Mesenchymal stem cell of Wharton's jelly (primary cell): ENCODE measurements around the genes HS3ST6, RPS2 and NOXO1.

GRCh38 chr16:1432315-1433192 lies 1.7 kb downstream of the PERCC1 start:
- CAGE, long polyA plus RNA: no peak

- CAGE, long polyA plus RNA: no peak
These were observed 1.2 kb upstream of the TMEM204 start for GRCh38 chr16:1531929-1533091.

DNA sequence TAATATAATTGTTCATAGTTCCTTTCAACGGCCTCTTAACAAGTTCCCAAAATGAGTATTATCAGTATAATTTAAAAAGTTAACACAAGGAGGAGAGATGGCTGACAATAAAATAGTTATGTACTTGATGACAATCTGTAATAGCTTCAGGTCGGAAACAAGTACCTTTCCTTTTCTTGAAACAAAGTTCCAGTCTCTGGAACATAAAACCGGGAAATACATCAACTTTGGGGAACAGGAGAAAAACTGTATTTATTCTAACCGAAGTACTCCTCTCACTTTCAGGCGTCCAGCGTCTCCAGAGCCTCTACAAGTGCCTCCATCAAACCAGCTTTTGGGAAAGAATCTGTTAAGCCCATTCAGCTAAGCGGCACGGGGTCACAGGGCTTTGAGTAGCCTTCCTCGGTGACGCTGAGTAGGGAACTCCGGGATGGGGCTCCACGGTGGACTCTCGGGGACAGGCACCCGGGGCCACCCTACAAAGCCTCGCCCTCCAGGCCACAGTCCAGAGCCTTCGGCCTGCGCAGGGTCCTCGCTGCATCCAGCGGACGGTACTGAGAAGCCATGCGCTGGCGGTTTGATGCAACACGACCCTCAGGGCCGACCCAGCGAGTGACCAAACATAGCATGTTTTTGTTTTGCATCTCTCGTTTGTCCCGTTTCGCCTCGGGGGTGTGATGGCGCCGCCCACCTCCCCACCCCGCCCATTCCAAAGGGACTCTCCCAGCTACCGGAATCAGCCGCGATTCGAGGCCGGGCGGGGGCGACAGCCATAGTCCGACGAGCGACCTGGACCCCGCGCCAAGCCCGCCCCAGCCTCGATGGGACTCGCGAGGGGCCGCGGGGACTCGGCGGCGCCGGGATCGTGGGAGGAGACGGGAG lies 1.9 kb downstream of the IFT140 start:
- CAGE, long polyA plus RNA: no peak

DNA sequence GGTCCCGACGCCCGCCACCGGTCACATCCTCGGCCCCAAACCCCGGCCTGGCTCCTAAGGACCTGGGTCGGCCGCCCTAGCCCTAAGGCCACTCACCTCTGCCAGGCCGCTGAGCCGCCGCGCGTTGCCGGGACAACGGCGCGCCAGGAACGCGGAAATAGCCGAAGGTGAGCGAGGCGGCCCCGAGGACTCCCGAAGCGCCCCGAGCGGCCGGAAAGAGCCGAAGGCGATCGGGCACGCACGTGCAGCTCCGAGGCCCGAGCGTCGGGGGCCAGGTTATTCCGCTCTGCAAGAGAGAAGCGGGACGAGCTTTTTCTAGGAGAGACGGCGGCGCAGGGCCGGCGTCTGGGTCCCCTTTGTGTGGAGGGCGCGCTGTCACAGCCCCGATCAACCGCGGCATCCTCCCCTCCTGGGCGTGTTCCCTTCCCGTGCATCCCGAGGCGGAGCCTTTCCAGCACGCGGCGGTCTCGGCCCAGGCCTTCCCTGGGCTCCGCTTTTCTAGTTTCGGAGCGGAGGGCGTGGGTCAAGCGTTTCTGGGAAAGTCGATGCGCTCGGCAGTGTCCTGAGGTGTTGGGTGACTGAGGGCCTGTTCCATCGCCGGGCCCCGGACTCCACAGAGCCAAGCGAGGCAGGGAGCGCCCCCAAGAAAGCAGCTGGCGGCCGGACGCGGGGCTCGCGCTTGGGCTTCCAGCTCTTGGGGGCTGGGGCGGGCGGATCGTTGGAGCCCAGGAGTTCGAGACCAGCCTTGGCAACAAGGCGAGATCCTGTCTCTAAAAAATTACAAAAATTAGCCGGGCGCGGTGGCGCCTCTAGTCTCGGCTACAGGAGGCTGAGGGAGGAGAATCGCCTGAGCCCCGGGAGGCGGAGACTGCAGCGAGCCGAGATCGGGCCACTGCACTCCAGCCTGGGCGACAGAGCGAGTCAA lies 1.0 kb downstream of the IFT140 start:
- CAGE, long polyA plus RNA: no peak

- CAGE, long polyA plus RNA: no peak
These were observed 7.9 kb downstream of the MAPK8IP3 start for GRCh38 chr16:1713591-1714675.

- CAGE, long polyA plus RNA: no peak
These were observed 481 bp upstream of the MRPS34 start for GRCh38 chr16:1773342-1773888.

- CAGE, long polyA plus RNA: no peak
These were observed 15.7 kb upstream of the IGFALS start for GRCh38 chr16:1809088-1809723.

- CAGE, long polyA plus RNA: no peak
These were observed 1.7 kb downstream of the HS3ST6 start for GRCh38 chr16:1916341-1917025.

DNA sequence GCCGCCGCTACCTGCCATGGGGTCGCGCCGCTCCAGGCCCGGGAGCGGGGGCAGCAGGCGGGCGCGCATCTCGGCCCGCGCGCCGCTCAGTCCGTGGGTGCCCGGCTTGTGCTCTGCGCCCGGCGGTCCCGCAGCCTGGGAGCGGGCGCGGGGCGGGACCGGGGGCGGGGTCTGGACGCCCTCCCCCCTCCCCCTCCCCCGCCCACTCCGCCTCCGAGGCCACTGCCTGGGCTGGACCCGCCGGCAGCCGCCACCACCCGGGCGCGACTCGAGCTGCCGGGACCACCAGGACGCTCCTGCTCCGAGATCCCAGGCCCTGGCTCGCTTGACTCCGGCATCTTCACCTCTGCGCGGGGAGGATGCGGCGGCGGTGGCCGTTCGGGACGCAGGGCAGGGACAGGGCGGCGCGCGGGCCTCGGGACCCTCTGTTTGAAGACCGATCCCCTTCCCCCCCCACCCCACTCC lies at the start of gene HS3ST6:
Gene HS3ST6, minus strand, starts transcription at position 110 of the 465 bp plus-strand sequence.
- CAGE, long polyA plus RNA: no peak

DNA sequence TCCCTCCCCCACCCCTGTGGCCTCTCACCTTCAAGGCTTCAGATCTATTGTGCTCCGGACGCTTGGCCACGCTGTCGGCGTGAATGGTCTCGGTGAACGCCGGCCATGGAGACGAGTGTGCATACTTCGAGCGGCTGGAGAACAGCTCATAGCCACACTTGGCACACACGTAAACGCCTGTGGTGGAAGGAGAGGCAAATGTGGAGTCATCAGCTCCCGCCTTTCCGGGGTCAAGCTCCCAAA lies 1.8 kb downstream of the MSRB1 start:
- CAGE, long polyA plus RNA: no peak

DNA sequence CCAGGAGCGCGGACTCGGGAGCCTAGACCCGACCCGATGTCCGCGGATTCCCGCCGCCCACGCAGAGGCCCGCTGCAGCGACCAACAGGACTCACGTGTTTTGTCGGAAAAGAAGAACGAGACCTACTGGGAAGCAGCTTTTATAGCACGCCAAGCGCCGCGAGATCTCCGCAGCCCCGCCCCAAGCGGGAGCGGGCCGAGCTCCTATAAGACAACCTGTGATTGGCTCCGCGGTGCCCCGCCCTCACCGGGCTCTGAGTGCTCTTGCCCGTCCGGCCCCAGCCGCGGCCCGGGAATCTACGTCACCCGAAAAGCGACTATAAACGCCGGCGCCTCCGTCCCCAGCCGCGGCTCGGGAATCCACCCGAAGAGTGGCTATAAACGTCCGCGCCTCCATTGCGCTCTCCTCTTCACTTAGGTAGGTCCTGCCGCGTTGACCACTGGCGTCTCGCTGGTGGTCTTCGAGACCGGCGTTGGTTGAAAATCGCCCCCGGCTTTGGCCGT lies at the start of gene RPS2:
Gene RPS2, minus strand, starts transcription at position 115 of the 504 bp plus-strand sequence.
- CAGE, long polyA plus RNA: start-site peak on the minus strand centred at position 116 of the sequence, 9 bp wide, 159 and 96 reads in 2 replicates

DNA sequence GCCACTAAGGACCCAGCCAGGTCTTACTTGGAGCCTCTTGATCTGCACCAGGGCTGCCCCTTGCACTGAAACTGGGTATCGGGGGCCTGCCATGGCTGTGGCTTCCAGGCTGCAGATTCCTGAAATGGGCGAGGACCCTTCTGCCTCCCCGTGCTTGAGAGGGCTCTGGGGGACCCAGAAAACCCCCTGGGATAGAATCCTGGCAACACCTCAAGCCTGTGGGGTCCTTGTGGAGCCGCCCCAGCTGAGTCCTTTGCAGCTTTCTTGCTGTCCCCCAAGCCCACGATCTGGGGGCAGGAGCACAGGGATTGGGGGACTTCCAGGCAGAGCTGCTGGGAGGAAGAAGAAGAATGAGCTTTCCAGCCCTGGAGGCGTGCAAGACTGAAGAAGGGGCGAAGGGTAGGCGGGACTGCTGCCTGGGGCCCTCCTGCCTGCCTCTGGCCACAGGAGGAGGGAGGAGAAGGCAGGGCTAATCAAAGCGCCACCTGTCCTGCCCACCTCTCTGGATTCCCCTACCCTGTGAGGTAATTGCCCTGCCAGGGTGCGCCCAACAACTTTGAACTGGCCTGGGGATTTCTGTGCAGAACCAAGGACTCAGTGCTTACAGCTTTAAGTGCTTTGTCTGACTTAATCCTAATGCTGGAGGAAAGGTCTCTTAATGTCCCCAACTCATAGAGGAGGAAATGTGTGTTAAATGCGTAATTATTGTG lies at the start of gene NOXO1:
Gene NOXO1, minus strand, starts transcription at position 383 of the 710 bp plus-strand sequence.
- CAGE, long polyA plus RNA: no peak

GRCh38 chr16:1990781-1991637 lies 1.2 kb downstream of the SYNGR3 start:
- CAGE, long polyA plus RNA: no peak

- CAGE, long polyA plus RNA: no peak
These were observed 7.3 kb downstream of the SYNGR3 start for GRCh38 chr16:1996824-1997811.

DNA sequence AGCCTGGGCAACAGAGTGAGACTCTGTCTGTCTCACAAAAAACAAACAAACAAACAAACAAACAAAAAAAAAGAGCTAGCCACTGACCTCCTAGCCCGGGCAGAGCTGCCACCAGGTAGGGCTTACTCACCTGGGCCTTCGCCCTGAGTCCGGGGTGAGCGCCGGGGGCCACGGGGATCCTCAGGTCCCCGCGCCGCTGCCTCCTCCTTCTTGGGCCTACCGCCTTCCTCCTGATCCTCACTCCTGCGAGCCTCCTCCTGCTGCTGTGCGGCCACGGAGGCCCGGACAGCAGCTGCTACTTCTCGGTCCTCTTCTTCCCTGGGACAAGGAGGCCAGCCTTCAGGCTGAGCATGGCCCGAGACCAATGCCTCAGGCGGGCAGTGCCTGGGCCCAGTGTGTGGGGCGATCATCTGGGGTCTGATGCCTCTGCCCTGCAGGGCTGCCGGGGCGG lies 11.1 kb downstream of the SYNGR3 start:
- CAGE, long polyA plus RNA: no peak

GRCh38 chr16:2004615-2005479 lies 14.7 kb upstream of the NPW start:
- CAGE, long polyA plus RNA: no peak

DNA sequence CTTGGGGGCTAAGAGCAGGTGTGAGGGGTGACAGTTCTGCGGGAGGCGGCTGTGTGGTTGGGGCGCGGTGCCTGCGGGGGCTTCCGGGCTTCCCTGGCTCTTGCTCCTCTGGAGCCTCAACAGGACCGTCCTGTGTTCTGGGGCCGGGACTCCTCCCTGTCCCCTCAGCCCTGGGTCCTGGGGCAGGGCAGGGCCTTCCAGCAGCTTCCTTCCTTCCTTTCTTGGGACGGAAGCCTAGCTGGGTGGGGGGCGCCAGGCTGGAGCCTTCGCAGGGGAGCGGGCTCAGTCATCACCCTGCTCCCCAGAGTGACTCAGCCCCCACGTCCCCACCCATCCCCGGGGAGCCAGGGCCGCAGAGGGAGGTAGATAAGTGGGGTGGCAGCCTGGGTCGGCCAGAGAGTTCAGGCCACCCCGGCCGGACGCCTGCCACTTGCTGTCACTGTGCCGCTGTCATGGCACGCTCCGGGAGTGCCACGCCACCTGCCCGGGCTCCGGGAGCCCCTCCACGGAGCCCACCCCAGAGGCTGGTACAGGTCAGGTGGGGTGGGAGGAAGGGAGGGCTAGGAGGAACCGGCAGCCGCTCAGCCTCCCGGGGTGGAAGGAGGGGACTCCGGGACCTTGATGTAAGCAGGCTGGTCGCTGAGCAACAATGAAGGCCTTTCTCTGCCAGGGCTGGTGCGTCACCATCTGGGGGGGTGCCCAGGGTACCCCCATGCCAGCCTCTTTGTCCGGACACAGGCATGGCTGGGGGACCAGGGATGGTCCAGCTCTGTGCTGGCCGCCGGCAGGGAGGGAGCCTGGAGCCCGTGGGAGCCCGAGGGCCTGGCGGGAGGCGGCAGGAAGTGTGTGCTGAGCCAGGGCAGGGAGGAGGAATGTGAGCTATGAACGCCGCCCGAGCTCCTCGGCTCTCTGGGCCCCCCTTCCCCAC lies 6.5 kb downstream of the NHERF2 start:
- CAGE, long polyA plus RNA: no peak

GRCh38 chr16:2036123-2036679 lies 9.5 kb downstream of the NHERF2 start:
- CAGE, long polyA plus RNA: no peak

DNA sequence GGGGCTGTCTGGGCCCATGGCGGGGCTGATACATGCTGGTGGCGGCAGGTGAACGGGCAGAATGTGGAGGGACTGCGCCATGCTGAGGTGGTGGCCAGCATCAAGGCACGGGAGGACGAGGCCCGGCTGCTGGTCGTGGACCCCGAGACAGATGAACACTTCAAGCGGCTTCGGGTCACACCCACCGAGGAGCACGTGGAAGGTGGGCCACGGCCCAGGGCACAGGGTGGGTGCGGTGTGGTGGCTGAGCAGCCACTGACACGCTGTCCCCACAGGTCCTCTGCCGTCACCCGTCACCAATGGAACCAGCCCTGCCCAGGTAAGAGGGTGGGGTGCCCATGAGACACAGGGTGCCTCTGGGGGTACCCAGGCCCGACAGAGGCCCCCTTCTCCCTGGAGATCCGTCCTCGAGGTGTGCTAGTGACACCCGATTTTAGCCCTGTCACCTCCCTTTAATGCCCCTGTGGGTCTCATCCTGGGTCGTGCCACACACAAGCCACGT lies 10.0 kb downstream of the NHERF2 start:
- CAGE, long polyA plus RNA: no peak

DNA sequence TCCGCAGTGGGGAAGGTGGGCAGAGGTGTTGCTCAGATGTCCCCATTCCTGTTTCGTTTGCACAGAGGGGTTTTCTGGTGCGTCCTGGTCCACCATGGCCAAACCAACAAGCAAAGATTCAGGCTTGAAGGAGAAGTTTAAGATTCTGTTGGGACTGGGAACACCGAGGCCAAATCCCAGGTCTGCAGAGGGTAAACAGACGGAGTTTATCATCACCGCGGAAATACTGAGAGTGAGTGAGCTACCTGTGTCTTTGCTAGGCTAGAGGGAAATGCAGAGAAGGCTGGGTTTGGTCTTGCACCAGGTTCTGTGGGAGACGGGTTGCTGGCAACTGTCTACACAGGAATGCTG lies 712 bp downstream of the TSC2 start:
- CAGE, long polyA plus RNA: no peak